ENCODE measurements around a stretch of chr19.

DNA sequence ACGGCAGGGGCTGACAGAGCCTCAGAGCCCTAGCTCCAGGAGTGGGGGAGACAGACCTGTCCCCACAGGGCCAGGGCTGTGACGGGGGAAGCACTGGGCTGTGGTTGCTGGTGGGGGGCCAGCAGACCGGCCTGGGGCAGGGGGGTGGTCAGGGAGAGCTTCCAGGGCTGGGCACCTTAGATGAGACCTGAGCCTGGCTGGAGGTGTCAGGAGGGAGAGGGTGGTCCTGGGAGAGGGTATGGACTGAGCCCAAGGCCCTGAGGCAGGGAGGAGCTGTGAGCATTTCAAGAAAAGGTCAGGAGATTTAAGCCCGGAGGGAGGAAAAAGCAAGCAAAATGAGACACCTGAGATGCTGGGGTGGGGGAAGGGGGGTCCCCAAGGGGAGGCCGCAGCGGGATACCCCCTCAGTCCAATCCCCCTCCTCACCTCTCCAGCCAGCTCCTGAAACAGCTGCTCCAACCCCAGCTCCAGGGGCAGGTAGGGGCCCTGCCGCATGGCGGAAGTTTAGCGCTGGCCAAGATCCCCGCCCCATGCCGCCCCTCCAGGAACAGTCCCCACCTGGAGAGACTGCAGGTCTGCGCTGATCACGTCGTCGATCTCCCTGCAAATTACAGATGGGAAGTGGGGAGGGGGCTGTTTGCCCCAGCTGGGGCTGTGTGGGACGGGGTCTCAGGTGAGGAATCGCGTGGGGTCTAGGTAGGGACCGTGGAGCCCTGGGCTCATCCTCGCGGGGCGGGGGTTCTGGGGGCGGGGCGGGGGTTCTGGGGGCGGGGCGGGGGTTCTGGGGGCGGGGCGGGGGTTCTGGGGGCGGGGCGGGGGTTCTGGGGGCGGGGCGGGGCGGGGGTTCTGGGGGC, 9.1 kb downstream of the CAPN12 start:
- RRBS: no CpG with 5 or more reads among the region's 33 CpGs

- RRBS: 2% methylated on average over 25 of the region's 74 CpGs
Observed at GRCh38 chr19:38735798-38736475, 8.3 kb downstream of the CAPN12 start.

GRCh38 chr19:38752691-38753669, 8.7 kb upstream of the CAPN12 start:
- RRBS: no CpG with 5 or more reads among the region's 16 CpGs

DNA sequence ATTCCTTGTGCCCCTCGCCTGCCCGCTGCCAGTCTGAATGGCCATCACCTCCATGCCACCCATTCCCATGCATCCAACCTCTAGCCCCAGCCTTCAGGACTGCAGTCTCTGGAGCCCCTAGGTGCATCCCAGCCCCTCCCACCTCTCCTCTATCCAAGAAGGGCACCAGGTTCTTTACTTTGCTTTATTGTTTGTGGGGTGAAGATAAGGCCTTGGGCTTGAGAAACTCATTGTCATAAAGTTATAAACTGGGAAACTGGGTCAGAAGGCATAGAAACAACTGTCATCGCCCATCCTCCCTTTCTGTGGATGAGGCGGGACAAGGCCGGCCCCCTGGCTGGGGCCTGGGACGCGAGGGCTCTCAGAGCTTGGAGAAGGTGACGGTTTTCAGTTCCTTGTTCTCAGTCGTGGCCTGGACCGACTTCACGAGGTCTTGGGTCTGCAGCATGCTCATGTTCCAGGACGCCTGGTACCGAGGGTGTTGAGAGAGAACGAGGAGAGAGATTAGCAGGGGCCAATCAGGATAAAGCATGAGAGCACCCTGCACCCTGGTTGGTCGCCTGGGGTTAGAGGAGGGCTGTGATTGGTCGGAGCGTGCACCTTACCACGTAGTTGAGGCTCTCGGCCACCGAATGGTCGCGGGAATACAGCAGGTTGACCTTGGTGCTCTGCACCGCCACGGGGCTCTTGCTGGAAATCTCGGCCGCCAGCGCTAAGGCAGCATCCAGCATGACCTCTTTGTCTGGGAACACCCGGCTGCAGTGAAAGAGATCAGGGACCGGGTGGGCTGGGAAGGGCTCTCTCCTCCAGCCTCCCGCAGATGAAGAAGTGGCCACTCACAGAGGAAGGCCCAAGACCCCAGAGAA, 2.7 kb upstream of the LGALS4 start:
- RRBS: no CpG with 5 or more reads among the region's 30 CpGs

DNA sequence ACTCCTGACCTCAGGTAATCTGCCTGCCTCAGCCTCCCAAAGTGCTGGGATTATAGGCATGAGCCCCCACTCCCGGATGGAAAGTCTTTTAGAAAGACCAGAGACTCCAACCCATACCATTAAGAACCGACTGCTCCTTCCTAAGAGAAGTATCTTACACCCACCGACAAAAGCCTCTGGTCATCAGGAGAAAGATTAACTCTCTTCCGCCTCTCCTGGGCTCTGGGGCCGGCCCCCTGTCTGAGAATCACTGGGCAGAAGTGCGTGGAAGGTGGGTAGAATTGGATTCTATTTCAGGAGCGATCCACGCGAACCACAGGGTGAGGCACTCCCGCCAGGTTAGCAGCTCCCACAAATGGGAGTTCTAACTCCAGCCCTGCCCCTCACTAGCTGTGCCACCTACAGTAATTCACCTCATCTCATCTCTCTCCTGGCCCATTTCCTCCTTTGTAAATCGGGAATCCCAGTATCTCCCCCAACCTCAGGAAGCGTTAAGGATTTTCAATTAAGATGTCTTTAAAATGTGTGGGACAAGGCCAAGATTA, 1.4 kb downstream of the HNRNPL start:
- RRBS: no CpG with 5 or more reads among the region's 12 CpGs

DNA sequence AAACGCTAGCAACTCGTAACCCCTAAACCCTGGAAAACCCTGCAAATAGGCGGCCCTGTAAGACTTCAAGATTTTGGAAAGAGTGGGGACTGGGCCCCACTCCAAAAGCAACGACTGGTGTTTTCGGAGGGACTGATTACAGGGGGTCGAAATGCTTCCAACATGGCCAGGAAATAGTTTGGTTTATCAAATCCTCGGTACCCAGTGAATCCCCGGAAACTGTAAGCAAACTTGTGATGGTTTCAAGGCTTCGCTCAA, 997 bp downstream of the HNRNPL start:
- RRBS: no CpG with 5 or more reads among the region's 9 CpGs

- RRBS: 5% methylated on average over 16 of the region's 48 CpGs
Observed at GRCh38 chr19:38849118-38849693, 580 bp downstream of the HNRNPL start.

GRCh38 chr19:38934471-38934893, 3.7 kb downstream of the MRPS12 start:
- RRBS: no CpG with 5 or more reads among the region's 3 CpGs

- RRBS: no CpG with 5 or more reads among the region's 6 CpGs
Observed at GRCh38 chr19:39123997-39124601, 1.5 kb upstream of the PAK4 start.

DNA sequence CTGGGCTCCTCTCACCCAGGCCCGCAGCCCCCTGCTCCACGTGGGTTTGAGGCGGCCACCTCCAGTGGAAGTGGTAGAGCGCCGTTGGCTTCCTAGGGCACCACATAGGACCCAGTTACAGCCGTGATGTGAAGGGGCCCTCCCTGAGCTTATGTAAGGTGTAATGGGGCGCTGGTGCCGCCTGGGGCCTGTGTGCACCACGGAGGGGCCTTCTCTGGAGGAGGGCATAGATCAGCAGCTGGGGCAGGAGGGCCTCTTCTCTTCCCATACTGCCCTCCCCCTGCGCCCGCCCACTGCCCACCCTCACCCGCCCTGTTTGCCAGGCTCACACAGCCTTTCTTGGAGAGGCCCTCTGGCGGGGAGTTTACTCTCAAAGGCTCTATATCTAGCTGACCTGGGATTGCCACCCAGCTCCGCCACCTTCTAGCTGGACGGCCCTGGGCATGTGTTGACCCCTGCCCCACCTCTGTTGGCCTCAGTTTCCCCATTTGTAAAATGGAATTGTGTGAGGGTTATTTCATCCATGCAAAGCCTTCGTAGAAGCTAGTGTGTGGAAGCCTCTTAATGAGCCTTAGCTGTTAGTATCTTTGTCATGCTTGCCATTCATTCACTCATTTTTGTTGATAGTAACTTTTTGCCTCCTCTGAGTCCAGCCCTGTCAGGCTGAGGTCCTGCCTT, 20.1 kb downstream of the PAK4 start:
- RRBS: no CpG with 5 or more reads among the region's 16 CpGs

DNA sequence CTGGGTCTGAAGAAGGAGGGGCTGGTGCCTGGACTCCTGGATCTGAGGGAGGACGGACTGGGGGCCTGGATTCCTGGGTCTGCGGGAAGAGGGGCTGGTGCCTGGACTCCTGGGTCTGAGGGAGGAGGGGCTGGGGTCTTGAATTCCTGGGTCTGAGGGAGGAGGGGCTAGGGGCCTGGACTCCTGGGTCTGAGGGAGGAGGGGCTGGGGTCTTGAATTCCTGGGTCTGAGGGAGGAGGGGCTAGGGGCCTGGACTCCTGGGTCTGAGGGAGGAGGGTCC, 242 bp upstream of the NCCRP1 start:
- RRBS: no CpG with 5 or more reads among the region's 2 CpGs

DNA sequence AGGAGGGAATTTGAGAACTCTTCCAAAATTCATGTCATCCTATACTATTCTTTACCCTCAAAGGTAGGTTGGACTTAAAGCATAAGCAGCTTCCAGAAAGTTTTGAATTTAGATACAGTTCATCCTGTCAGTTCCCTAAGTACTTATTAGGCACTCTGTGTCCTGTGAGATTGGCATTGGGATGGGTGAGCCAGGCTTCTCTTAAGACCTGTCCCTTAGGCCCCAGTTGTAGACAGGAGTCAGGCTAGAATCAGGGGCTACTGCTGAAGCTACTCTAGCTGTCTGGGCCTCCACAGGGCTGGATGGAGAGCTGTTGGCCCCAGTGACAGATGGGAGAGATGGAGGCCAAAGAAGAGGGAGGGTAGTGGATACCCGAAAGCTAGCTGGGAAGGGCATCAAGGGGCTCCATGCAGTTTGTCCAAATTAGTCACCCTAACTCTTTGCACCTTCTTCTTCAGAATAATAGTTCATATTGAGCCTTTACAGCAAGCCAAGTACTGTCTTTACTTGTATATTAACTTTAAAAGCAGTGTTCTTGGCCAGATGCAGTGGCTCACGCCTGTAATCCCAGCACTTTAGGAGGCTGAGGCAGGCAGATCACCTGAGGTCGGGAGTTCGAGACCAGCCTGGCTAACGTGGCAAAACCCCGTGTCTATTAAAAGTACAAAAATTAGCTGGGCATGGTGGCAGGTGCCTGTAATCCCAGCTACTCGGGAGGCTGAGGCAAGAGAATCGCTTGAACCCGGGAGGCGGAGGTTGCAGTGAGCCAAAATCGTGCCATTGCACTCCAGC, 15.4 kb downstream of the SAMD4B start:
- RRBS: no CpG with 5 or more reads among the region's 11 CpGs

- RRBS: no CpG with 5 or more reads among the region's 7 CpGs
Observed at GRCh38 chr19:39363621-39364768, 21.8 kb downstream of the SAMD4B start.

DNA sequence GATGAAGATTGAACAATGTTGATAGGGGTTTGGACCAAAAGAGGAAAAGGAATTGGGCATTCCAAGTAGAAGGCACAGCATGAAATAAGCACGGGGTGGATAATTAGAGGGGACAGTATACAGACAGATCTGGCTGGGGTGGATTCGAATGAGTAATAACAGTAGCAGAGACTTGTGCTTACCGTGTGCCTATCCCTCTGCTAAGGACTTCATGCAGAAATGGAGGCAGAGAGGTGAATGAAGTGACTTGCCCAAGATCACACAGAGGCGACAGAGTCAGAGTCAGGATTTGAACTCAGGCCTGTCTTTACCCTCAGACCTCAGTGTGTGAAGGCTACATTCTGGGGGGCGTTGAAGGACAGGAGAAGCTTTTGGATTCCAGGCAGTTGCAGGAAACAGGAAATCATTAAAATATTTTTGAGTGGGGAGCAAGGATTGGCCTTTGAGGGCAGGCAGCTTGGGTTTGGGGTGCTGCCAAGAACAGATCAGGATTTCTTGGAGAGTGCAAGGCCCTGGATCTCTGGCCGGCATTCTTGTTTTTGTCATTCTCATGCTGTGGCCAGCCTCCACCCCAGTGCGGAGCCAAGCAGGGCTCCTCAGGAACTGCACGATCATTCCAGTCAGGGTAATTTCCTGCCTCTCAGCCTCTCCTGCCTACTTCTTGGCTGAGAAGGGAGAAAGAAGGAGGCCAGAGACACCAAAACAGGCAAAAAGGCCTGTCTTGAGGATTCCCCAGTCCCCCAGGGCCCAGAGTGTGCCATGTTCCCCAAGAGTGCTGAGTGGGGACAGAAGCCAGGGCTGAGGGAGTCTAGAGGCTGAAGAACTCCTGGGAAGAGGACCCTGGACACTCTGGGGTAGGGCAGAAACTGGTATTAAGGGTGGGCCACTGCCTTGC, 18.6 kb downstream of the PAF1 start:
- RRBS: no CpG with 5 or more reads among the region's 8 CpGs

- RRBS: 98% methylated on average over 5 of the region's 19 CpGs
Observed at GRCh38 chr19:39377204-39378233, 13.4 kb downstream of the PAF1 start.

GRCh38 chr19:39386020-39387147, 4.5 kb downstream of the PAF1 start:
- RRBS: no CpG with 5 or more reads among the region's 29 CpGs

GRCh38 chr19:39406965-39407485, 378 bp downstream of the ZFP36 start:
- RRBS: 3% methylated on average over 8 of the region's 31 CpGs

DNA sequence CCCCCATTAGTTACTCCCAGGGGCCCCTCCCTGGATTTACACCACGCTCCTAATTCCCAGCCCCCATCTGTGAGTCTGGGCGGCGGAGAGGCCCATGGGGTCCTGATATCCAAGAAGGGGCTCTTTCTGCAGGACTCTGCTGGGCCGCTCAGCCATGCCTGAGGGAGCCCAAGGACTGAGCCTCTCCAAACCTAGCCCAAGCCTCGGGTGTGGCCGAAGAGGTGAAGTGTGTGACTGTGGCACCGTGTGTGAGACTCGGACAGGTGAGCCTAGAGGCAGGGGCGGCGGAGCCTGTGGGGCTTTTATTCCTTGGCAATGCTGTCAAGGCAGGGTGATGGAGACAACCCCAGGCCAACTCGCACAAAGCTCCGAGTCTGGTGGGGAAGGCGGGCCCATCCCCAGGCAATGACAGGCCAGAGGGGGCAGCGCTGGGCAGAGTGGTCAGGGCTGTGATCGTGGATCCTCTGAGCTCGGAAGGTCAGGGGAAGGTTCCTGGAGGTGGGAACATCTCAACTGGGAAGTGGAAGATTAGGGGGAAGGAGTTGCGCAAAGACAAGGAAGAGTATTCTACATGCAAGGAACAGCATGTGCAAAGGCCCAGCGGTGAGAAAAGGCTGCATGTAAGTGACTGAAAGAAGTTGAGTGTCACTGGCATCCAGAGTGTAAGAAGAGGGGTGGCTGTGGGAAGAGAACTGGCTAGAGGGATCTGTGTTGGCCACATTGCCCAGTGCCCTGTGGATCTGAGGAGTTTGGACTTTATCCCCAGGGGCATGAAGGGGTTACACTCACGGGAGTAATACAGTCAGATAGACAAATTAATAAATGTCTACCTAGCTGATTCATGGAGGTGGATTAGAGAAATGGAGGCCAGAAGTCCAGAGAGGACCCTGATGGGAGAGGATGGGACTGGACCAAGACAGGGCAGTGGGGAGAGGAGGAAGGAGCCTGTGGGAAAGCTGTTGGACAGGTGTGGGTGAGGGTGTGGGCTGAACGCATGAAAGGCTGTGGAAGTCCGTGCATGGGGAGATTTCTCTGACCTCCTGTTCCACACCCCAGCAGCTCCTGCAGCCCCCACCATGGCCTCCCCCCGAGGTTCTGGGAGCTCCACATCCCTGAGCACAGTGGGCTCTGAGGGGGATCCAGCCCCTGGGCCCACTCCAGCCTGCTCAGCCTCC, 1.9 kb downstream of the PLEKHG2 start:
- RRBS: no CpG with 5 or more reads among the region's 22 CpGs

- RRBS: no CpG with 5 or more reads among the region's 18 CpGs
Observed at GRCh38 chr19:39415402-39415878, 3.0 kb downstream of the PLEKHG2 start.

- RRBS: no CpG with 5 or more reads among the region's 14 CpGs
Observed at GRCh38 chr19:39421771-39422304, 9.4 kb downstream of the PLEKHG2 start.